HT1080 (cell line): ENCODE results near the gene IKBIP.

DNA sequence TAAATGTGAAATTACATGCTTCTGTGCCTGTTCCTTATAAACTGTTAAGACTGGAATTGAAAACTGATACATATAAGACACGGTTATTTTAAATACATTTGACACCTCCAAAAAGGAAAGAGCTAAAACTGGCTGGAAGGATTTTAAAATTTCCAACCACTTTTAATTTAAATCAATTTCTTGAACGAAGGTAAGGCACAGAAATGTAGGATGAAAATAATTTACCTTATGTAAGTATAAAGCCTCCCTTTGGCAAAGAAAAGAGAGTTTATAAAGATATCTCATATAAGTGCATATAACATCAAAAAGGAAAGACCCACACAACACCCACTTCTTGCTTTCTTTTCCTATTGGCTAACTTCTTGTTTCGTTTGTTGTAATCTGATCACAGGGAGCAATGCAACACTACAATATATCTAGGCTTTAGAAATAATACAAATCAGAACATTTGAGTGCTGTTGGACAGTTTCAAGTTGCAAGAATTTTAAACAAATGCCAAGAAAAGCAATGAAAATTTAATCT is 1.4 kb downstream of the FGD6 start:
RAMPAGE:
- cytosol, long total RNA, result no peak
- long total RNA, result no peak
- nucleus, long total RNA, result no peak

DNA sequence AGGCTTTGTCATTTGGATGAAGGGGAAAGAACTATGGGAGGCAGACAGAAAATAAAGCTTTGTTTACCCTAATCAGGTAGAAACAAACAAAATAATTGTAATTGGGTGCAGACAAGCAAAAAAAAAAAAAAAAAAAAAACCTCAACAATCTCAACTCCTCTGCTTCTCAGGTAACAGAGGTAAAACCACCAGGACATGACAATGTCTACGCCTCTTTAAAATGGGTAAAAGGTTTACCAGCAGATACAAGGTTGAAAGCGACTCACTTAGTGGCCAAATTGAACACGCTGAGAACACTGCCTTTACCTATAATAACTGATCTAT is 752 bp downstream of the FGD6 start:
RAMPAGE:
- cytosol, long total RNA, result no peak
- long total RNA, result no peak
- nucleus, long total RNA, result no peak

DNA sequence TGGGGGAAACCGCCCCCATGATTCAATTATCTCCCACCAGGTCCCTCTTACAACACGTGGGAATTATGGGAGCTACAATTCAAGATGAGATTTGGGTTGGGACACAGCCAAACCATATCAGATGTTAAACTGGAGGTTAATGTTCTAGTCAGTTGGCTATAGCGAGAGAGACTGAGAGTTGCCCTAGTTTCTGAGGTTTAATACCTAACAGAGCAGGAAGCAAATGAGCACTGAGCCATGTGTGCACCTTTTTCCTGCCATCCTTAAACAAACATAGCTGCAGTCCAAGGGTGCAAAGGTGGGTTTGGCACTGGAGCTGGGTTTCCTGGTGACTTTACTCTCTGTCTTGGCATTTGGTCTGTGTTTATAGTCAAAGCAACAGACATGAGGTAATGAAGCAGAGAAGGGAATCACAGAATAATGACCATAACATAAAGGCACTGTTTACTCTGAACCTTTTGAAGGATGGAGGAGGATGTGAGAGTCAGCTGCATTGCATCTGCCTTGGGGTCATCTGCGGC is 83.6 kb upstream of the USP44 start:
RAMPAGE:
- cytosol, long total RNA, result no peak
- long total RNA, result no peak
- nucleus, long total RNA, result no peak

RAMPAGE:
- cytosol, long total RNA, result no peak
- long total RNA, result no peak
- nucleus, long total RNA, result no peak
Measured at GRCh38 chr12:95653751-95654546, 102.7 kb upstream of the USP44 start.

DNA sequence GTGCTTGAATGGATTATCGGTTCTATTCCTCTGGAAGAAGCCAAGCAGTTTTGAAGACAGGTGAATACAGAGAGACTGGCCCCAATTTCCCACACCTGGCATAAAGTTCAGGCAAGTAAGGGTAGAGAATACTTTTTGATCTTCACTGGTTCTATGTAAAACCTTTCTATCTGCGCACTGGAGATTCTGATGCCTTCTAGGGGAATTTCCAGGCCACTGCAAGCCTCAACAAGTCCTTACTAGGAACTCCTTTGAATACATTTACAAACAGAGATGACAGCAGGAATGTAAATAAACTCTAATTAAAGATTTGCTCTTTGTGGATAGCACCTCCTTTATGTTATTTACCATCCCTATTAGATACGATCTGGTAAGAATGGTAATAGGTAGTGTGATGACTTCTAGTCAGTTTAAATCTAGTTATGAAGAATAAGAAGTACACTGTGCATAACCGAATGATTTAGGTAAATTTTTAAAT is 69.2 kb downstream of the NTN4 start:
RAMPAGE:
- cytosol, long total RNA, result no peak
- long total RNA, result no peak
- nucleus, long total RNA, result no peak

RAMPAGE:
- cytosol, long total RNA, result no peak
- long total RNA, result no peak
- nucleus, long total RNA, result no peak
Measured at GRCh38 chr12:96072987-96074087, 38.0 kb upstream of the LTA4H start.

DNA sequence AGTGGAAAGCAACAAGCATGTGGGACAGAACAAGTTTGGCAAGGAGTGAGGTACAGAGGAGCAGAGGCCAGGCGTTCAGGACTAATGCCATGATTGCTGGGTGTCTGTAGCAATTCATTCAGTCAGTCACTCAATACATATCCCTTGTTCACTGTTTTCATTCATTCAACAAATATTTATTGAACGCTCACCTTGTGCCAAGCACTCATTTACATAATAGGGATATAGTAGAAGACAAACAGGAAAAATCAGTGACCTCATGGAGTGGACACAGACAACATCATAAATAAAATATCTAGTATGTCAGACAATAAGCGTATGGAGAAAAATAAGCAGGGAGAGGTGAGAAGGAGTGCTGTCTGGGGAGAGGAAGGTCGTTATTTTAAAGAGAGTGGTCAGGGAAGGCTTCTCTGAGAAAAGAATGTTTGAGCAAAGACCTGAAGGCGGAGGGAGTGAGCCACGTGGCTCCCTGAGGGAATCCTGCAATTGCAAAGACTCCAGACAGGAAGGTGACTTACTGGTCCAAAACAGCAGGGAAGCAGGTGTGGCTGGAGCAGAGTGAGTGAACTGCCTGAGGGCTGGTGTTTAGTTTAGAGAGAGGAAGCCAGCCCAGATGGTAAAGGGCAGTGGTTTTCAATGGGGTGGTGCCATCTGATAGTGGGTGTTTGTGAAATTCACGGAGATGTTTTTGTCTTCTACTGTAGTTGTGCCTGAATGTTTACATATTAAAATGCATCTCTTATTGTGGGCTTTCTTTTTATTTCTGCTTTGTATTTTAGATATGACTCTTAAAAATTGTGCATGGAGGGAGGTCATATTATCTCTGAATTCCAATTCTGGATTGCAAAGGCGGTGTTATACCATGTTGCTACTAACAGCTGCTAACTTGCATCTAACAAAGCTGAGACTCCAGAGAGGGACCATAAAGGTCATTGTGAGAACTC is 58.8 kb upstream of the LTA4H start:
RAMPAGE:
- cytosol, long total RNA, result no peak
- long total RNA, result no peak
- nucleus, long total RNA, result no peak

DNA sequence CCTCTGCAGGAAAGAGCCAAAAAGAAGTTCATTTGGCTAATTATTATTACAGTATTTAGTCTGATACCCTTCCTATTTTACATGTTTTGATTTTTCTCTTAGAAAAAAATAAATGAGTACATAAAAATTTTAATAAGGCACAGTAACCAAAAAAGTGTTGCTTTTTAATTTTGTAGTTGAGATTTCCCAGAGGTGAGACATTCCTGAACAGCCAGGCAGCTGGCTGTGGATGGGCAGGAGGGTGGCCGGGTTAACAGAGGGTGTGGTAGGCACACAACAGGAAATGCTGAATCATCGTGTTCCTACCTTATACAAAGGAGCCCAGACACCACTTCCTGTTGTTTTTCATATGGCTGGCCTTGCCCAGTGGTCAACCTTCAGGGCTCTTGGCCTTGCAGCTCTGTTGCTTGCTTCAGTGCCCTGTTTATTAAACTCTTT is 11.6 kb downstream of the CFAP54 start:
RAMPAGE:
- cytosol, long total RNA, result no peak
- long total RNA, result no peak
- nucleus, long total RNA, result no peak

DNA sequence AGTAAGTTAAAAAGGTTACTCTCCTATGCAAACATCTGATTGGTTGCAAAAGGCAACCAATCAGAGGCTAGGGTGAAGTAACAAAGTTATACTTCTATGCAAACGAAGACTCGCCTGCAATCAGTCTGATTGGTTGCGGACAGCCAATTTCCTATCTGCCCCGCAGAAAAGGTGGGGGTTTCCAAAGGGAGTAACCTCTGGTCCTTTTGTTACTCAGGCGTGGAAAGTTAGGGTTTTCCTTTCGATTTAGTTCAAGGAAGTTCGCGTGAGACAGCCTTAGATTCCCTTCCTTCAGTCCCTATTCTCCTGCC is 208.0 kb upstream of the NEDD1 start:
RAMPAGE:
- cytosol, long total RNA, result no peak
- long total RNA, result no peak
- nucleus, long total RNA, result no peak

DNA sequence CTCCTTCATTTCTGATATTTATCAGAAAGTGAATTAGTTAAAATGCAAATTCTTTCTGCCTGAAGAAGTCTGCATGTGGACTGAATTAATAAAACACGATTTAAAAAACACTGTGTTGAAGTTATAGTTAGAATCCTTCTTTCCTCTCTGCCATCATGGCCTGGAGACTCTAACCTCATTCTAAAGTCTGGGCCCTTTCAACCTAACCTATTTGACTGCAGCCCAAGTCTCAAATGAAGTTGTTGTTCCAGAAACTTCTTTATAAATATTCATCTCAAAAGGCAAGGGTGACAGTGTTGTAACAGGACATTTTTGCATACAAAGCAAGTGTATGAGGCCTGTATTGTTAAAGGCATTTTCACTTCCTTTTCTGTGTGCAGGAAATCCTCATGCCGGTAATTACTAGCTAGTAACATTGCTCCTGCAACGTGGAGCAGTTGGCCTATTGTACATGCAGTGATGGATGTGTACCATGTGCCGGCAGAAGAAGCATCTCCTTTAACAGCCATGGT is 399.0 kb downstream of the NEDD1 start:
RAMPAGE:
- cytosol, long total RNA, result no peak
- long total RNA, result no peak
- nucleus, long total RNA, result no peak

GRCh38 chr12:97490397-97490691 is 583.3 kb downstream of the NEDD1 start:
RAMPAGE:
- cytosol, long total RNA, result no peak
- long total RNA, result no peak
- nucleus, long total RNA, result no peak

DNA sequence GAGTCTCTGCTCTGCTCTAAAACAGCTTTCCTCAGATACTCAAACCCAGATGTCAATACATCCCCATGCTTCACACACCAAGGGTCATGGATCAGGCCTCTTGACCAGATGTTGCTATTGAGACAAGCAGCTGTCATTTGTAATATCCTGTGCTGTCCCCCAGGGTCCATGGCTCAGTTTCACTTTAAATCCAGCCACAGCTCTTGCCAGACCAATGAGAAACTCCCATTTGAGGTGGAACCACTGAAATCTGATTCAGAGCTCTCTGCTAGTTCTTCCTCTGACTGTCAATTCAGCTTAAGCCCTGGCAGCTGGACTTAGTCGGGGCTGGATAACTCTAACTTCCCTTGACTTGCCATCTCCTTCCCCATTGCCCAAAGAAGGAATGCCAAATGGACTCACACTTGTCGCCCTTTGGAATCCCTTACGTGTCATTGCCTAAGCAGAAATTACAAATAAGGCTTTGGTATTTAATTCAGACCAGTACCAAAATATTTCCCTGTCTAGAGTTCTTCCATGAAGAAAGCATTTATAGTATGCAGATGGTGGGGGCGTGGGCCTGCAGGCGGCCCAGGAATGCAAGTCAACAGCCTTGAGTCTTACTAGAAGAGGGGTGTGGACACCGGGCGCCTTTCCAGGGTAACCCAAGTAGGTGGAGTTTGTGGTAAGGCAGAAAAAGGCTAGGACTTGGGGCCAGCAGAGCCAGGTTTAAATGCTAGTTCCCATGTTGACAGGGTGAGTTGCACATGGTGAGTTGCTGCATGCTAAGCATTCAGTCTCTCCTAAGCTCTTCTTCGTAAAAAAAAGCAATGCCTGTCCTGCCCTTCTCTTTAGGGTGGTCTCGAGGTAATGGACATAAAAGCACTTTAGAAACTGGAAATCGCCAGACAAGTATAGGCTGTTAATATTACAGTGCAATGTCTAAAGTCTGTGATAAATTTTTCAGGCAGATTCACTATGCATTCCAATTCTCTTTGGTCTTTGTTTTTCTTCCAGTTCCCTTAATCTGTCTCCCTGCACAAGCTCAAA is 96.8 kb upstream of the TMPO start:
RAMPAGE:
- cytosol, long total RNA, result no peak
- long total RNA, result no peak
- nucleus, long total RNA, result no peak

DNA sequence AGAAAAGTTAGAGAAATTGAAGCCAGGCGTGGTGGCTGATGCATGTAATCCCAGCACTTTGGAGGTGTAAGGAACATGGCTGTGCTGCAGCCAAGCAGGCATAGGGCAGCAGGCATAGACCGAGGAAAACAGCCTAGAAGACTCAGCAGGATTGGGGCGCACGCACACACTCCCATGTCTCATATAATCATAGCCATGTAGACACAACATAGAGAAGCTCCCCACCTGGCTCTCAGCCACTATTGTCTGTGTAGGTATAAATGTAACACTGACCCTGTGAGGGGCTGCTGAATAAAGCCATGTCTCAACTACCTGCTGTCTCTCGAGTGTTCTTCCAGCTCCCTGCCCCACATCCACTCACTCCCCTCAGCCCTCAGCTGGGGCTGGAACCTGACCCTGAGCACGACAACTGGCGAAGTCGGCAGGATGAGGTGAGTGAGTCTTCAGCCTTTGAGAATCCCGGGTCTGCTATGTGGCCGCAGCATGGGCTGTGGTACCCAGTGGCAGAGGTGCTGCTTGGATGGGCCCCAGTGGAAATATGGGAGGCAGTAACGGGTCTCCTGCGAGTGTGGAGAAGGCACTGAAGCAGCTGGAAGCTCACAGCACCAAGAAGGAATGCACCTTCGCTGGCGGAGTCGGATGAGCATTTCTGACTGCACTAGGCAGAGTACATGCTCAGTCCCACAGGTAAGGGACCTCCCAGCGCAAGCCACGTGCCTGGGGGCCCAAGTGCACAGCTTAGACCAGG is 95.7 kb upstream of the TMPO start:
RAMPAGE:
- cytosol, long total RNA, result no peak
- long total RNA, result no peak
- nucleus, long total RNA, result no peak

RAMPAGE:
- cytosol, long total RNA, result no peak
- long total RNA, result no peak
- nucleus, long total RNA, result no peak
Measured at GRCh38 chr12:98499752-98500470, 15.5 kb upstream of the TMPO start.

DNA sequence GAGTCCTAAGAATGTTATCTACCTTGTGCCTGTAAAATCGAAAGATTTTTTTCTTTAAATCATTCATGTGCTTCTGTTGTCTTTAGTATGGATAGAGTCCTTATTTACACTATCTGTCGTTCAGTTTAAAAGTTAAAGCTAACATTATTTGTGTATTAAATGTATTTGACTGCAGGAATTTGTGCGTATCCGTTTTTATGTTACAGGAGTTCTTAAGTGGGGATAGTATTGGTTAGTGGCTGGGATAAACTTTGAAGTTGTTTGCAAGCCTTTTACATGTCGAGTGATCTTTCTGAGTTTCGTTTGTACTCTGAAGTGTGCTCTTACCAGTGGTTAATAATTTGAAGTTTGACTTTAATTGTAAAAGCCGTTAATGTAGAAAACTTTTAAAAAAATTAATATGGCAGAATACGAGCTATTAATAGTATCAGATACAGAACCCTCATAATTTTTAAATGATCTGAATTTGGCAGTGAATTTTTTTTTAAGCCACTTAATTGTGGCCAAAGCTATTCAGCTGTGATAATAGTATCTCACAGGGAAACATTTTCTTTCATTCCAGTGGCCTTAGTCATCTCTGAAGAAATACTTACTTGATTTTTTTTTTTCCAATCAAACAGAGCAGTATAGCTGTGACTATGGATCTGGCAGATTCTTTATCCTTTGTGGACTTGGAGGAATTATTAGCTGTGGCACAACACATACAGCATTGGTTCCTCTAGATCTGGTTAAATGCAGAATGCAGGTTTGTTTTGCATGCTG is 1.5 kb downstream of the SLC25A3 start:
RAMPAGE:
- cytosol, long total RNA, result no peak
- long total RNA, result no peak
- nucleus, long total RNA, result no peak

RAMPAGE:
- cytosol, long total RNA, result start-site peak on the minus strand at chr12:98644728-98644795, 1,789 and 1,867 reads in 2 replicates
- long total RNA, result start-site peak on the minus strand at chr12:98644739-98644792, 910 reads
- nucleus, long total RNA, result start-site peak on the minus strand at chr12:98644747-98644795, 586 and 165 reads in 2 replicates
Measured at GRCh38 chr12:98644670-98645352, at the start of gene IKBIP. TSS of gene IKBIP (minus strand) at chr12:98644788.

DNA sequence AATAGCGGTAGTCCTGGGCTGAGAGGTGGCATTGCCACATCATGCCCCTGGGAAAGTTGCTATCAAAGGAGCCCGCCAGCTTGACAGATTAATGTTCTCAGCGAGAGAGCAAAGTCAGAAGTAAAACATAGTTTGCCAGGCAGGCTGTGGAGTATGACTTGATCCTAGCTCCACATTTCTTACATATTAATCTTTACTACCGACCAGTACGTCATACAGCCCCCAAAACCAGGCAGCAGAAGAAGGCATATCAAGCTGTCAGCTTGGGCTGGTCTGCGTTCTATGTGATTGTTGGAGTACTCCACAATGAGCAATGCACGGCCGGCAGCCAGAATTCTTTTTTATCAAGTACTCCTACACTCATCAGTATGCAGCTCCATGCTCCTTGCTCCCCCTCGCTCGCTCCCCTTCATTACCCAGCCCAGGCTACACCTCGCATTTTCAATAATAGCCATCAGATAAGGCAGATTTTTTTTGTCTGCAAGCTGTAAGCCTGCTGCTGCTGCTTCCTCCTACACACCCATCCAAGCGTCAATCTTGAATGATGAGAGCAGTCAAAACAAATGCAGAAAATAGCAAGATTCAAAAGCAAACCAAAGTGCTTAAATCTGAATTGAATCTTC is 493.0 kb upstream of the GARIN6 start:
RAMPAGE:
- cytosol, long total RNA, result no peak
- long total RNA, result no peak
- nucleus, long total RNA, result no peak

DNA sequence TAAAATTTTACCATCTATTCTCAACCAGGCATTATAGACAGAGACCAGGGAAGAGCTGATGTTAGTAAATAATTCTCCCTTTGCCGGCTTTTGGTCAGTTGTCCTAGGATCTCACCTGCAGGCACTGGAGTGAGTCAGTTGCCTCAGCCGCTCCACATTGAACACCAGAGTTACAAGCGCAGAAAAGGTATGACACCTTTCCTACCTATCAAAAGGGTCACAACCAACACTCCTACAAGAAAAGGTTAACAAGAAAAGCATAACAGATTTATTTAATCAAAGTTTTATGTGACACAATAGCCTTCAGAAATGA is 37.7 kb upstream of the GARIN6 start:
RAMPAGE:
- cytosol, long total RNA, result no peak
- long total RNA, result no peak
- nucleus, long total RNA, result no peak

GRCh38 chr12:100128078-100128658 is 14.5 kb downstream of the BLTP3B start:
RAMPAGE:
- cytosol, long total RNA, result no peak
- long total RNA, result no peak
- nucleus, long total RNA, result no peak

DNA sequence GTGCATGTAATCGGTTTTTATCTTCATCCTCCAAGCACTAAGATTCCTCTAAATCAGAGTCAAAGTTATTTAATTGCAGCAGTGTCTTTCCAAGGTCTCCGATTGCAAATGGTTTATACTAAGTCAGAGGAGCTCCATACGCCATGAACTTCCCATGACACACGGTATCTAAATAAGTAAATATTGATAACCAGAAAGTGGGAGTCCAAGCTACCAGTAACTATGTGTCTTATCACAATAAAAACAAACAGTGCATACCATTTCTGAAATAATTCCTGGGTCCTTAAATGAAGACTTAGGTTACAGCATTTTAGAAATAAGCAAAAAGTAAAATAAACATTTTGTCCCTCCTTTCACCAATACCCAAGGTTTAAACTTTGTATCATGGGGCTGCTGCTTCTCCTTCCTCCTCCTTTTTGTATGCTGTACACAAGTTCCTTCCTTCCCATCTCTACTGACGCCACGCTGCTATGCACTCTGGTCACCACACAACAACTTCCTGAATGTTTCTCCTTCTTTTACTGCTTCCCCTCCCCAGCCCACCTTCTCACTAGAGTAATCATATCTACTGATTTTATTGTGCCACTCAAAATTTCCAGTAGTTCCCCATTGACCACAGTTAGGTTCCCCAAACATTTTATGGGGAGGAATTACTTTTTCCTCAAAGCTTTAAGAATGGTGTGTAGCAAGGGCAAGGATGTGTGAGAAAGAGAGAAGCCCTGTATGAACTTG is 10.7 kb downstream of the NR1H4 start:
RAMPAGE:
- cytosol, long total RNA, result no peak
- long total RNA, result no peak
- nucleus, long total RNA, result no peak